Progenitor cell of endocrine pancreas (in vitro differentiated cells): ENCODE measurements around the genes CCDC89, HIKESHI and UBTFL1.

- PRO-cap = no peak
Measured at GRCh38 chr11:85685473-85686306, at the start of gene CCDC89. Gene CCDC89, minus strand, starts transcription at chr11:85686195.

DNA sequence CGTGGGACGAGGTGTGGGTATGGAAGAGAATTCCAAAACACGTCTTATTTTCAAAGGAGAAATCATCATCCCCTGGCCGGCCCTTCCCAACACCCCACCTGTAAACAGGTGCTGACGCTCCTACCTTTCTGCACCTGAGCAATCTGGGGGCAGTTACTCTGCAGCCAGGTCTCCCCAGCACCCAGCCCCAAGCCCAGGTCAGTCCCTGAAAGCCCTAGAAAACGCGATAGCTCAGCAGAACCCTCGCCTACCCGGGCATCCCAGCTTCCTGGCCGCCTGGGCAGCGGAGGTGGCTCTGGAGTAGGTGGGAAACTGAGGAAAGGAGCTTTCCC lies 521 bp downstream of the SYTL2 start:
- PRO-cap = no peak

DNA sequence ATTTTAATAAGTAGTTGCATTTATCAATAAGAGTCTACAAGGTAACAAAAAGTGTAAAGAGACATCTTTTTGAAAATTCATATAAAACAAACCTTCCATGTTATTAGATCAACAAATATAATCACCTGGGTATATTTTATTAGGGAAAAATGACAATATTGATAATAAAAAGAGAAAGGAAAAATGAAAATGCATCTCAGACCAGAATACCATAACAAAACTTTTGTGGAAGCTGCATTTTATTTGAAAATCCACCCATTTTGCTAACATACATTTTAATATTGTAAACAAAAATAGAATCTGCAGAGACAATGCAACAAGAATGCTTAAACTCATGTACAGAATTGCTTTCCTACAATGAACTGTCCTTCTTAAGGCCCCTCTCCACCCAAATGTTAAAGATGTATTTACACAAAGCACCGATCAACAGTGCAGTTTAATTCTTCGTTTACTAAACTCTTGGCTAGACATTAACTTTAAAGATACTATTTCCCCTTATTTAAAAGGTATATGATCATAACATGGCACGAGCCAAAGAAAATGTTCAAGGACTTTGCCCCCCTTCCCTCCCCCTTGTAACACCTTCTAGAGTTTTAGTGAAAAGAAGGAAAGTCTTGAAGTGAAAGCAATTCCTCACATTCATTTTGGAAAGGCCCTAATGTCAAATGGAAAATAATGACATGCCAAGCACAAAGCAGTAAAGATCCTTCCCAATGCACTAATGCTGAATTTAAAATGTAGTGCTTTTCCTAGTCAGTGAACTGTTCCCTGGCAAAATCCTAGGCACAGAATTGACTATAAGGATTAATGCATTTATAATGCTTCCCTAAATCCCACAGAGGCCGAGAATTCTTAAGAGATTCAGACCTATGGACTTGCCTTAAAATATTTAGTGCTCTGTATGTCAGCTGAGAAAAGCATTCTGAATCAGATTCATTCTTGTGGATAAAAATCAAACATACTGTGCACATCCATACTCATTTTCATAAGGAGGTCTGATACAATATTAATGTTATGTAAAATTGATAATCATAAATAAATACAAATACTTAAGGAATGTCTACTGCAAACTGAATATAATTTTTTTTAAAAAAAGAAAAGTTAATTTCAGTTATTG lies 102.6 kb downstream of the CCDC83 start:
- PRO-cap = no peak

GRCh38 chr11:85965212-85965680 lies 103.6 kb downstream of the PICALM start:
- PRO-cap = no peak

DNA sequence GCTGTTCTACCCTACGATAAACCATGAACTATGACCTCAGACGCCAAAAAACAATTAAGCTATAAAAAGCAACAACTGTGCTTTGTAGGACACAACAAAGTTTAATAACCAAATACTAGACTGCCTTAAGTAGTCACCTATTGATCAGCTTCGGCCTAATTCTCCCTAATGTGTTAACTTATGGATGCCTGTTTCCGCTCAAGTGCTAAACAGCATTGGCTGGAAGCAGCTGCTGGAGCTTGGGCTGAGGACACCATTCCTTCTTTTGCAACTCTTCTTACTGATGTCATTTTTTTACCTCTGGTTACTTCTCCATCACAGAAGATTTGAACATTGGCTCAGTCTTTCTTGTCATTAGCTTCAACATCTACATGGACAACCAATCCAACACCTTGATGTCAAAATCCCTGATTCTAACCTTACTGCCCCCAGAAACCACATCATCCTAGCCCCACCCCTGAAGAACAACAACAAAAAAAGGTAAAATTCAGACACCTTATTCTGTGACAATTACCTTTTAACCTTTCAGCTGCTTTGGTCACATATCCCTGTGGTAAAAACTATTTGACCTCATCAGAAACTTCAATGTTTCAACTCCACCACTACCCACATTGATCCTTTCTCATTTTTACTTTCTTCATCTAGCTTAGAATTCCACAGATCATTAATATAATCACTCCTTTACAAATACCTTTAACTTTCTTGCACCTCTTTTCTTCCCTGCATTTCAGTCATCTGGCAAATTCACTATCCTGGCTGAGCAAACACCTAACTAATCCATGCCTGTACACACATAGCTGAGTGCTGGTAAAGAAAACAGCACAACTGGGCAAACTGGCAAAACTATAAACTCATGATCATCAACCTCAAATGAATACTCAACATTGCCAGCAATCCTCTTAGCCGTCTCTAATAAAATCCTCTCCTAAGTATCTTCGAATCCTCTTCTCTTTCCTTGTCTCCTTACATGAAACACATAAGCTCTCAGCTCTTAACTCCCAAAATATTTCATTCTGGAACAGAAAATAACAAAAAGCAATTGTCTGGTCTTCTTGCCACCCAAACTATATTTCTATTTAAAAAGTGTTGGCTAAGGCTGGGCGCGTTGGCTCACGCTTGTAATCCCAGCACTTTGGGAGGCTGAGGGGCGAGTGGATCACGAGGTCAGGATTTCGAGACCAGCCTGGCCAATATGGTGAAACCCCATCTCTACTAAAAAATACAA lies 52.6 kb downstream of the PICALM start:
- PRO-cap = no peak

- PRO-cap = no peak
Measured at GRCh38 chr11:86177228-86177683, 67.3 kb upstream of the EED start.

- PRO-cap = no peak
Measured at GRCh38 chr11:86179535-86180140, 64.9 kb upstream of the EED start.

GRCh38 chr11:86301881-86302980 lies at the start of gene HIKESHI:
Gene HIKESHI, plus strand, starts transcription at chr11:86302240.
- PRO-cap = bidirectional peak, plus-strand start at chr11:86302240, minus-strand start at chr11:86302086

GRCh38 chr11:86449676-86450326 lies 75.1 kb downstream of the CCDC81 start:
- PRO-cap = no peak

- PRO-cap = no peak
Measured at GRCh38 chr11:86459644-86460573, 85.2 kb downstream of the CCDC81 start.

DNA sequence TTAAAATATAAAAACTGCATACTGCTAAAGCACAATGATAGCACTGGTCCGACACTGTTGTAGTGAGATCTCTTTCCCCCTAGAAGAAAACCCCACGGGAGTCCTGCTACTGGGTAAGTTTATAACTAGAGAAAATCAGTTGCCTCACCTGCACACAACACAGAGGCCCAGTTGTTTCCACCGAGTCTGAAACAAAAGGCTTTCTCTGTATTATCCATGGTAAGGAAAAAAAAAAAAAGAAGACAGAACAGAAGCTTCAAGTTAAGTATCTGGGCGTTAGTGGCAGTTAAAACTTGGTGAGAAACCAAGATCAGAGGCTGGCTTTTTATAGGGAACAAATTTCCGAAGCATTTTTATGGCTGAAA lies 208.0 kb downstream of the CCDC81 start:
- PRO-cap = no peak

DNA sequence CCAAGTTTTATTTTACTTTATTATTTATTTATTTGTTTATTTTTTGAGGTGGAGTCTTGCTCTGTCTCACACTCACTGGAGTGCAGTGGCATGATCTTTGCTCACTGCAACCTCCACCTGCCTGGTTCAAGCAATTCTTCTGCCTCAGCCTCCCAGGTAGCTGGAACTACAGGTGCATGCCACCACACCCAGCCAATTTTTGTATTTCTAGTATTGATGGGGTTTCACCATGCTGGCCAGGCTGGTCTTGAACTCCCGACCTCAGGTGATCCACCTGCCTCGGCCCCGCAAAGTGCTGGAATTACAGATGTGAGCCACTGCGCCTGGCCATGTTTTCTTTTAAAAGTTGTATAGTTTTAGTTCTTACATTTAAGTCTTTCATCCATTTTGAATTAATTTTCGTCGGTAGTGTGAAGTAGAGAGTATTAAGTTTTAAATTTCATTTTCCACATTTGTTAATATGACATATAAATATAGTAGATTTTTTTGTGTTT lies 41.3 kb downstream of the TMEM135 start:
- PRO-cap = no peak

- PRO-cap = no peak
Measured at GRCh38 chr11:87207565-87208550, 170.1 kb downstream of the TMEM135 start.

DNA sequence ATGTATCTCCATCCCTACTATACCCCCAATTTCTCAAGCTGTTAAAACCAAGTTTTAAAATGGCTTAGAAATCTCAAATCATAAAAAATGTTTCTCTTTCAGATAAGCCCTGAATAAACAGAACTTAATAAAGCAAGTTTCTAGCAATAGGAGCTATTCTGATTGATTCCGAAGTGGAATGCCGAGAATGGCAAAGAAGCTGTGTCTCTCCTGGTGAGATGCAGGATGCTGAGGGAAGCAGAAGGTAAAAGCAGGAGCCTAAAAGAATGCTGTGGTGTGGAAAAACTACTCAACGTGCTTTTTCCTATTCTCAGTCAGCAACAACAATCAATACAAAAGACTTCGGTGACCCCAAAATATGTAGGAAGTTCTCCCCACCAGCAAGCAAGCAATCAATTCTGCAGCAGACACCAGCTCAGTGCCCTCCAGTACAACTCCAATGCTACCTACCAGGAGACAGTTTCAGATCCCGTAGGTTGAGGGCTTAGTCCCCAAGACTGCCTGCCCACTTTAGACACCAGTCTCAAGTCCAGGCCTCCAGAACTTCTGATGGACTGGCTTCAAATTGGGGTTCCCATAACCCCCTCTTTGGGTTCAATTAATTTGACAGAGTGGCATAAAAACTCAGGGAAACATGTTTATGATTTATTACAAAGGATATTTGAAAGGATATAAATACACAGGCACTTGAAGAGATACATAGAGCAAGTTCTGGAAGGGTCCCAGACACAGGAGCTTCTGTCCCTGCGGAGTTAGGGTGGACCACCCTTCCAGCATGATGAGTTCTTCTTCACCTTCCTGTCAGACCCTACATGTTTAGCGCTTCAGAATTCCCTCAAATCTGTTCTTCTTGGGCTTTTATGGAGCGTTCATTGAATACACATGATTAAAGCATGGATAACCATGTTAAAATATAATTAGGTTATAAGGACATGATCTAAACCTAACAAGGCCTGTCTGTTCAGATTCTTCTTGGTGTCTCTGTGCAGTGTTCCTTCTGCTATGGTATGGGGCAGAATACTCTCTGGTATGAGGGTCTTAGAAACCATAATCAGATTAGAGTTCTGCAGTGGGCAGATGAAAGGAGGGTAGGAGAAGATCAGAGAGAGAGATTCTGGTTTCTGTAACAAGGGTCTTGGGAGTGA lies 6.4 kb downstream of the CTSC start:
- PRO-cap = no peak

- PRO-cap = no peak
Measured at GRCh38 chr11:88508100-88508966, 170.8 kb upstream of the CTSC start.

DNA sequence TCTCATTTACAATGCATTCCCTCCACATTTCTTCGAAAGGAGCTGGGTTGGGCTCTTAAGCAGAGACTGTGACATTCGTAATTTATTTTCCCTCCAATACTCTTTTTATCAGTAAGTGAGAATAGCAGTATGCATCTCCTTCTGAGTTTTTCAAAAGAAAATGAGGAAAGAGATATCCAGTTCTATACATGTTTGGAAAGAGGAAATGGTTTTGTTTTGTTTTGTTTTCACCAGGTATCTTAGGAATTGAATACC lies 74.1 kb downstream of the NOX4 start:
- PRO-cap = no peak

- PRO-cap = no peak
Measured at GRCh38 chr11:90085774-90086151, at the start of gene UBTFL1. Gene UBTFL1, plus strand, starts transcription at chr11:90085950.

GRCh38 chr11:93486961-93487550 lies 56.1 kb downstream of the SMCO4 start:
- PRO-cap = no peak

GRCh38 chr11:93567350-93568018 lies 24.3 kb upstream of the SMCO4 start:
- PRO-cap = no peak

- PRO-cap = no peak
Measured at GRCh38 chr11:93728734-93729263, 12.5 kb downstream of the TAF1D start.